RPMI7951 (cell line): ENCODE measurements around a stretch of chr1.

- RAMPAGE, long total RNA = no peak
Observed at GRCh38 chr1:180270287-180270535, 40.1 kb downstream of the LHX4 start.

GRCh38 chr1:180566085-180566637, 63.8 kb upstream of the ACBD6 start:
- RAMPAGE, long total RNA = no peak

GRCh38 chr1:180911529-180911870, 1.2 kb upstream of the KIAA1614 start:
- RAMPAGE, long total RNA = no peak

GRCh38 chr1:181061862-181063321, 26.1 kb upstream of the IER5 start:
- RAMPAGE, long total RNA = no peak

DNA sequence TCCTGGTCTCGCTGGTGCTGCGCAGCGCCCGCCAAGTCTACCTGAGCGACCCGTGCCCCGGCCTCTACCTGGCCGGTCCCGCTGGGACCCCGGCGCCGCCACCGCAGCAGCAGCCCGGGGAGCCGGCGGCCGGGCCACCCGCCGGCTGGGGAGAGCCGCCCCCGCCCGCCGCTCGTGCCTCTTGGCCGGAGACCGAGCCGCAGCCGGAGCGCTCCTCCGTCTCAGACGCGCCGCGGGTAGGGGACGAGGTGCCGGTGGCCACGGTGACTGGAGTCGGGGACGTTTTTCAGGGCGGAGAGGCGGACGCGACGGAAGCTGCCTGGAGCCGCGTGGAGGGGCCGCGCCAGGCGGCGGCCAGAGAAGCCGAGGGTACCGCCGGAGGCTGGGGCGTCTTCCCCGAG, 503 bp downstream of the IER5 start:
- RAMPAGE, long total RNA = no peak

DNA sequence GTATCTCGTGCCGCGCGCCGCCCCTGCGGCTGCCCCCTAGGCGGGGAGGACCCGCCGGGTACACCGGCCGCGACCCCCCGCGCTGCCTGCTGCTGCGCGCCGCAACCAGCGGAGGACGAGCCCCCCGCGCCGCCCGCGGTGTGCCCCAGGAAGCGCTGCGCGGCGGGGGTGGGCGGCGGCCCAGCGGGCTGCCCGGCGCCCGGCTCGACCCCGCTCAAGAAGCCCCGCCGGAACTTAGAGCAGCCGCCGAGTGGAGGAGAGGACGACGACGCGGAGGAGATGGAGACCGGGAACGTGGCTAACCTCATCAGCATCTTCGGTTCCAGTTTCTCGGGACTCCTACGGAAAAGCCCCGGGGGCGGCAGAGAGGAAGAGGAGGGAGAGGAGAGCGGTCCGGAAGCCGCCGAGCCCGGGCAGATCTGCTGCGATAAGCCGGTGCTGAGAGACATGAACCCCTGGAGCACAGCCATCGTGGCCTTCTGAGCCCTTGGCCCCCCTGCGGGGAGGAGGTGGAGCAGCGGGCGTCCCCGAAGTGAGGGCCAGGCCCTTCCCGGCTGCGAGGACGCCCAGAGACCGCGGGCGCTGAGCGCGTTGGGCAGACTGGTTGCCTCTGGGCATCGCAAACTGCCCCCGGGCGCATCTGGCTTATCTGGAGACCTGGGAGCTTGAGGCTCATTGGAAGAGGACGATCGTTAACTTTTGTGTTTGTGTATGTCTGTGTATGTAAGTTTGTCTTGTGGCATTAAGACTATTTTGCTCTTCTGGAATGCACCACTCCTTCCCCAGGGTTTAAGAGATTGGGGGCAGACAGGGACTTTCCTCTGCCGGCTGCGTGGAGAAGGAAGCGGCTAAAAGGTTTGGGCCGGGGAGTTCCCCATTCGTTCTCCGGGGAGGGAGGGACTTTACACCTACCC, 1.2 kb downstream of the IER5 start:
- RAMPAGE, long total RNA = no peak

- RAMPAGE, long total RNA = no peak
Observed at GRCh38 chr1:181090712-181091204, 2.3 kb downstream of the IER5 start.

DNA sequence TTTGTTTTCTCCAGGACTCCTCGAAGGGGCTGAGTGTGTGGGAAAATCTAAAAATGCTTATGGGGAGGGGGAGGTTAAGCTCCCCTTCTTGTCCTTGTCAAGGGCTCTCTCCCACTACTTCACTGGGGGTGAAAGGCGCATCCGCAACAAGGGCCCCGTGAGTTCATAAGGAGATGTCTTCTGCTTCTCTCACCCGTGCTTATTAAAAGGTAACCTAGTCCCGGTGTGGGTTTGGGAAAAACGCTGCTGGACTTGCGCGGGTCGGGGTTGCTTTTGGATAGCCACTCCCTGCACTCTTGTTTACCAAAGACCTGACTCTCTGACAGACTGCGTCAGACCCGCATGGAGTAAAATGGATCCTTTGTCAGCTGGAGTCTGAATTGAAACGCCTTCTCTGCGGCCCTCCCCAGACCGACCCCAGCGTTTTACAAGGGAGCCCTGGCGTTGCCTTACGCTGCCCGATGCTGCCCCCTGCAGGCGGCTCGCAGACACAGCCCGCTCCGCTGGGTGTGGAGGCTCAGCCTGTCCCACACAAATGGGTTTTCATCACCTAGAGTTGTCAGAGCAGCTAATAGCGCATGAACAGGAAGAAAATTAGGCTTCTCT, 53.8 kb downstream of the IER5 start:
- RAMPAGE, long total RNA = no peak

- RAMPAGE, long total RNA = no peak
Observed at GRCh38 chr1:181179940-181180904, 91.7 kb downstream of the IER5 start.

DNA sequence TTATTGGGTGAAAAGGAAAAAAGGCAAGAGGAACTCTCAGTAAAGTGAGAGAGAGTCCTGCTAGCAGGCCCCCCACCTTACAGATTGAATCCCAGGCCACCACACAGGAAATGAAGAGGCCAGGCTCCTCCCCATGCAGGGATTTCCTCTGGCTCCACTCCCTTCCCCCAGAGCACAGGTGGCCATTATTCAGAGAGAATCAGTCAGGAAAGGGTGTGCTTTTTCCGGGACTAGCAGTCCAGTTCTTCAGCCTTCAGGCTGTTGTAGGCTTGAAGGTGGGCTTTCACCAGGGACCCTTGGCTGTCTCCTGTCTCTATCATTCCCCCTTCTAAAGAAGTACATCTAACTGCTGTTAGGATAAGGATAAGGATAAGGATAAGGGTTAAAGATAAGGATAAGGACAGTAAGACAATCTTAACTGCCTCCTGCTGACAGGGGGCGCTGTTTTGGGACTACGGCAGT, 26.3 kb downstream of the ZNF648 start:
- RAMPAGE, long total RNA = no peak

GRCh38 chr1:182351797-182352325, 39.7 kb downstream of the GLUL start:
- RAMPAGE, long total RNA = no peak

DNA sequence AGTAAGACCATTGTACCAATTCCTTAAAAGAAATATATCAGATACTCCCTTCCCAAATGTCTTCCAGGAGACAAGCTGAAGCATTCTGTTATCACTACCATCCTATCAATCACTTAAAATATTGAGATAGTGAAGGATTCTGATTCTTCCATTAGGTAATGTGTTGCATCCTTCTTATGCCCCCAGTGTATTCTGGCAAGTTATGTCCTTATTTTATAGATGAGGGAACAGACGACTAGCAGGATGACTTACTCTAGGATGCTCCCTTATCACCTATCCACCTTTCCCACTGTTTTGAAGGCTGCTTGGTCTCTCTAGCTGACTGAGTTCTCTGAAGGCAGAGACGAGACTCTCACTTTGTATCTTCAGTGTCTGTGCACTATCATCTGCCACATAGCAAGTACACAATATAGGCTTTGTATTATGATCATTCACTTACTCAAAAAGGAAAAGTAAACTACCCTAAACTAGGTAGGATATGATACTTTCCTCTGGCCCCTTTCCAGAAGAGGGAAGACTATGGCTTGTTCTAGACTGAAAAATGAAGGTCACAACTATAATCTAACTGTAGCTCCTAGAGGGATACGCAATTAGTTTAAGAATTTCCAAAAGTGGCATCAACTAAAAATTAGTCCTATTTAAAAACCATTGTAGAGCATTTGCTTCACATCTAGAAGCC, 4.0 kb downstream of the GLUL start:
- RAMPAGE, long total RNA = no peak

DNA sequence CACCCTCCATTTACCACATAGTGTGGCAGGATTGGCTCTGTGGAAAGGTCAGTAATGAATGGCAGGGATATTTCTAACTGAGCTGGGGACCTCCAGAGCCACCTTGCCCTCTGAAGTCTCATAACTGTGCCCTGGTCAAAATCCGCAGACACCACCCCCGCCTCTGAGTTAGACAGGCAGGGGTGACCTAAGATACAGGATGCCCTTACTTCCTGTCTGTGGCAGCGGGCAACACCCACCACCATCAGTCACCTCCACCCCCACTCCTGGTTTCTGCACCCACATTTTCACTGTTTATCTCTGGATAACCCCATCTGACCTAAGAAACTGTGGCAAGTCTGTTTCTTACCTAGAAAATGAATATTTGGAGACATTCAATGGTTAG, 25.5 kb upstream of the RGS16 start:
- RAMPAGE, long total RNA = no peak

DNA sequence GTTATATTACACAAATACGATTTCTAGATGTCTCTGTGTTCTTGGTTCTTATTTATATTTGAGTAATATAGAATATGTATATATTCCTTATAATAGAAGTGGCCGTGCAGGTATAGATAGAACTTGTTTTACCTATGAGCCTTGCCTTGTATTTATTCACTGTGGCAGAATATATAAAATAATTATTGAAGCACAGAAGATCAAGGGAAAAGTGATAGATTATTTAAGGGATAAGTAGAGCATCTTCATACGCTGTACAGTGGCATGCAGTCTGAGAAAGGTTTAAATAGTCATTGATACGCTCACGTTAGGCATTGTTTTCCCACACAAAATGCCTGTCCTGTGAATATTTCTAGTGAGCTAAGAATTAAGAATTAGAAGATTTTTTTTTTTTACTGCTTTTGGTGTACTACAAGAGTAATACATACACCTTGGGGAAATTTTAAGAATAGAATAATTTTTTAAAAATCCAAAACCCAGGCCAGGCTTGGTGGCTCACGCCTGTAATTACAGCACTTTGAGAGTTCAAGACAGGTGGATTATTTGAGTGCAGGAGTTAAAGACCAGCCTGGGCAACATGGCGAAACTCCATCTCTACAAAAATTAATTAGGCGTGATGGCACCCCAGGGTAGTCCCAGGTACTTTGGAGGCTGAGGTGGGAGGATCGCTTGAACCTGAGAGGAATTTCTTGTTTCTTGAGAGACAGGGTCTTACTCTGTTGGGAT, 24.4 kb downstream of the DHX9 start:
- RAMPAGE, long total RNA = no peak

- RAMPAGE, long total RNA = no peak
Observed at GRCh38 chr1:182887919-182888435, 48.8 kb downstream of the DHX9 start.

- RAMPAGE, long total RNA = no peak
Observed at GRCh38 chr1:182888436-182889386, 49.6 kb downstream of the DHX9 start.

DNA sequence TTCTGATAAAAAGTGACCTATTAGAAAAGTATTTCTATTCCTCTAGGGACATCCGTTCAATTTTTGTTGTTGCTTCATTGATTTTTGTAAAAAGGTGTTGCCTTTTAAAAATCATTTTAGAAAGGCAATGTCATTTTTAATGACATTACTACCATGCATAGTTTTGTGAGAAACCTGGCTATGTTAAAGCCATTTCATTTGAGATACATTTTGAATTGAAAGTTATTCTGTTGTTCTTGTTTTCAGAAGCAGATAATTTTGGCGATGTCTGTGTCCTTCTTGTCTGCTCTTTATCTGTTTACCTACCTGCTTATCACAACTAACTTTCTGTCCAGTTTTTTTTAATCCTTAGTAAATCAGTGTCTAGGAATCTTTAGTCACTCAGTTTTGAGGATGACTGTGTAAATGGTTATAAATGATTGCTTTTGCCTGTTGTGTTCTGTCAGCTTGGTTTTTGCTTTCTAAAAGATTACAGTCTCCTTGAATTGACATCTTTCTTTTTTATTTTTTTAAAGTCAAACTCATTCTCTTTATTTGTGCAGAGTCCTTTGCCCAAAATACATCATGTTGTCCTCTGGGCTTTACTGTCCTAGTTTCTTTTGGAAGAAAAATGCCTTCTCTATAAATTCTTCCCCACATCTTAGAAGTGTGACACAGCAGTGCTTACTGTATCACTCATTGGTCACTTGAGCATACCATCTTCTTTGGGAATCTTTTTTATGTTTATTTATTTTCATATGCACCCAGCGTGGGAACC, 20.6 kb downstream of the LAMC1 start:
- RAMPAGE, long total RNA = no peak

DNA sequence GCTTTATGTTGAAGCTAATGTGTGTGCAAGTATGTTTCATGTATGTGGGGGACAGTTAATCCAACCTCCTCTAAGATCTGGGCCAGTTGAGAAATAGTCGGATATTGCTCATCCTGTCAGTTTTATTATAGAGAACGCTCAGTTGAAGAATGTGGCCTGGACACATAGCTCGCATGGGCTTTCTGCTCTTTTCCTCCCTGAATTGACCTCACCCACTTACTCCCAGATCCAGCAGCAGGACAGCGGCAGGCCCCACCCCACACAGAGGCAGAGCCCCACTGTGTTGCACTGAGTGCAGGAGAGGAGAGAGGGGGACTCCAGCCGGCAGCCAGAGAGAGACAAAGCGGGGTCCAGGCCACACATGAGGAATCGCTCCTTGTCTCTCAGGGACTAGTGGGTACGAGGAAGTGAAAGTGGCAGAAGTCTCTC, 78.6 kb downstream of the LAMC1 start:
- RAMPAGE, long total RNA = no peak

DNA sequence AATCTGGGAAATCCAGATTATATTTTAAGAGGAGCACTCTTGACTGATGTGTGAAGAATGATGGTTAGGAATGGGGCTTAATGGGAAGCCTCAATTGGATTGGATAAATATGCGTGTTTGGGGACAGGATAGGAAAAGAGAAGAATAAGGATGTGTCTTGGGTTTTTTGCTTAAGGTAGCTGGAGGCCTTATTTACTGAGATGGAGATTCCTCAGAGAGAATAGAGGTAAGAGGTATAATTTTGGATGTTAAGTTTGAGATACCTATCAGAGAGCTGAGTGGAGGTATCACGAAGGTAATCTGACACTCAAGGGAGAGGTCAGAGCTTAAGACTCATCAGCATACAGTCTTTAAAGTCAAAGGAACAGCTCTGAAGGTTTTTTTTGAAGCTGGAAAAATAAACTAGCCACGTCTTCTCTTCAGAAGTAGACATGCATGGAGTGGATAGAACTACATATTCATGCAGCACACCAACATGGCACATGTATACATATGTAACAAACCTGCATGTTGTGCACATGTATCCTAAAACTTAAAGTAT, 58.1 kb upstream of the LAMC2 start:
- RAMPAGE, long total RNA = no peak

DNA sequence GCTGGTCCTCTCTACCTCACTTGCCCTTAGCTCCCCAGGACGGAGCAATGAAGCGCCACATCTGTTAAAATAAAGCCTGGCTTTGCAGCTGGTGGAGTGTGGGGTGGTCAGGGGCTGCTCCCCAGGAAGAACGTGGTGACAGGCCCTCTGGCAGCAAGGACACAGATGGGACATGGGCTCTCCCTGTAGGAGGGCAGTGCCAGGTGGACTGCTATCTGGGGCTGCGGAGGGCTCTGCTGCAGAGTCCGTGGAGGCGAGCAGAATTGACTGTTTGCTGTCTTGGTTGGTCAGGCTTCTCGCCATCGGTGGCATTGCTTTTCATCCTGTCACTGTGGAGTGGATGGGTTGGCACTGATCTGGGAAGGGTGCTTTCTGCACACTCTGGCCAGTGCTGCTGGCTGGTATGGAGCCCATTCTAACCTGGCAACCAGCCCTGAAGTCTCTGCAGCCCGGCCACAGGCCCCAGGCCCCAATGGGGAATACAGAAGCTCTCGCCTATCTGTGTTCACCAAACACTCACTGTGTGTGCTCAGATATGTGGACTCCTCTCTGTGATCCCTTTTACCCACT, 103.0 kb downstream of the LAMC2 start:
- RAMPAGE, long total RNA = no peak